GM19240 (cell line): ENCODE data around the genes L3MBTL3 and EPB41L2.

DNA sequence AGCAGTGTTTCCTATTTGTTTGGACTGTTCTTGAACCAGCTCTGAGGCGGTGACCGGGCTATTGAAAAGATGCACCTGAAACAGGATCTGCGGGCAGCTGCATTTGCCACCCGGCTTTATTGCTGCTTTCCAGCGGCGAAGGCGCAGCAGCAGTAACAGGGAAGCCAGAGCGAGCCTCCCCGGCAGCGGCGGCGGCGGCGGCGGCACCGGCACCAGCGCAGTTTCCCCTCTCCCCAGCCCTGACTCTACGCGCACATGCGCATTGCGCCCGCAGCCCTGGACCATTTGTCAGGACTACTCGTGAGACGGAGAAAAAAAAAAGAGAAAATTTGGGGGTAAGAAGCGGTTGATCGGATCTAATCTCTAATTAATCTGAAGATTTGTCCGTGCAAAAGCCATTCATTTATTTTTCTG is at the start of gene L3MBTL3:
Gene L3MBTL3 (plus strand): TSS at position 252 of the 414 bp plus-strand sequence.
- RRBS = 2% methylated on average over 8 of the region's 27 CpGs

- RRBS = no CpG with 5 or more reads among the region's 6 CpGs
Measured at GRCh38 chr6:130054264-130054908, 36.0 kb downstream of the L3MBTL3 start.

- RRBS = no CpG with 5 or more reads among the region's 4 CpGs
Measured at GRCh38 chr6:130183602-130184450, 38.9 kb downstream of the SAMD3 start.

DNA sequence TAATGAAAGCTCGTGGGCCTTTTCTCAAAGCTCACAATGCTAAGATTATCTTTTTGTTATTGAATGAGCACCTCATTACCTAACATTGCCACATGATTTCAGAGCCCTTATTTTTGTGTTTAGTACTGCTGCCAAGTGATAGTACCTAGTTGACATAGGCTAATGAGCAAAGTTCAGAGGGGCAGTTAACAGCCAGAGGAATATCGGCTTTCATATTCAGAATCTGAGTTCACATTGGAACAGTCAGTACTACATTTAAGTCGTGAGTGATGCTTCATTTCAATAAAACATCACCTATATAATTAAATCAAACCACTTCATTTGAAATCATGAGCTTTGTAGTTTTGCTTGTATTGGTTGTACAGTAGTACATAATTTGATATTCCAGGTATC is 11.8 kb upstream of the SMLR1 start:
- RRBS = no CpG with 5 or more reads among the region's 3 CpGs

GRCh38 chr6:130955912-130956637 is 107.0 kb downstream of the EPB41L2 start:
- RRBS = no CpG with 5 or more reads among the region's 8 CpGs

DNA sequence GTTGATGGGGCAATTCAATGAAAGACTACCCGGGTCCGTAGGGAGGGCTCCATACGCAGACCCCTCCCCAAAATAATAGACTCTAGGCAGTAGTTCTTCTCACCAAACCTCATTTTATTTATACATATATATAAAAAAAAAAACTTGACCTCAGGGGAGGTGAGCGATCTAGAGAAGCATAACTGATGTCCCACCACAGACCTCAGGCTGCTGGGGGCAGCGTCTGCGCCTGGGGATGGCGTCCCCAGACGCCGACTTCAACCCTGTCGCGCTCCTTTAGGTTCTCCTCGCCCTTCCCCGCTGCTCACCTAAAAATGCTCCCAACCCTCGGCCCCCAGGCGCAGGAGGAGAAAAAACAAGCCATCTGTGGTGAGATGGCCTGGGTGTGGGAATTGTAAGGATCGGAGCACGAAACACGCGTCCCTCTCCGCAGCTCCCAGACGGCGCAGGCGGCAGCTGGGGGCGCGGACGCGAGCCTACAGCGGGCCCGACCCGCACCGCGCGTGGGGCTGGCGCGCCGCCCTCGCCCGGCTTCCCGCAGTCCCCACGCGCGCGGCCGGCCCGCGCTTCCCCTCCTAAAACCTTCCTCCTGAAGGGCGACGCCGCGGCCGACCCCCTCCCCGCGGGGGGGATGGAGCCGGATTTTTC is 849 bp downstream of the EPB41L2 start:
- RRBS = 2% methylated on average over 8 of the region's 54 CpGs

DNA sequence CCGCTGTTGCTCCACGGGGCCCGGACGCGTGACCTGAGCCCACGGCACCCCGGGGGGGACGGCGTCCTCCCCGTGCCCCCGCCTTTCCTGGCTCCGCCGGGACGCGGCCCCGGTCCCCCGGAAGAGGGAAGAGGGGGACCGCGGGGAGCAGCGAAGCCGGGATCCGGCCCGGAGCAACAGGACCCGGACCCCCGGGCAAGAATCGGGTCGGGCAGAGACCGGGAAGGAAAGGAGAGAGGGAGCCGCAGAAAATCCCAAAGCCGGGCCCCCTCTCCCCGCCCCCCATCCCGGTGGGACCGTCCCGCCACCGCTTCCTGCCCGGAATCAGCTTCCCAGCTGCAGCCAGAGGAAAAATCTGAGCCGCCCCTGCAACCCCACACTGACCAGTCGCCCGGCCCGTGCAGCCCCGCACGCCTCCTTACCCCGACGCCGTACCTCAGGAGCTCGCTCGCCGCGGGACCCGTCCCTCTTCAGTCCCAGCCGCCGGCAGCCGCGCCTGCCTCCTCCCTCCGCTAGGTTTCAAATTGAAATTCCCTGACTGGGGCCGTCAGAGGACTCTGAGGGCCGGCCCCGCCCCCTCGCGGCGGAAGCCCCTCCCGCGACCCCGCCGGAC is at the start of gene EPB41L2:
Gene EPB41L2 (minus strand): TSS at position 526 of the 613 bp plus-strand sequence.
- RRBS = 3% methylated on average over 33 of the region's 65 CpGs

DNA sequence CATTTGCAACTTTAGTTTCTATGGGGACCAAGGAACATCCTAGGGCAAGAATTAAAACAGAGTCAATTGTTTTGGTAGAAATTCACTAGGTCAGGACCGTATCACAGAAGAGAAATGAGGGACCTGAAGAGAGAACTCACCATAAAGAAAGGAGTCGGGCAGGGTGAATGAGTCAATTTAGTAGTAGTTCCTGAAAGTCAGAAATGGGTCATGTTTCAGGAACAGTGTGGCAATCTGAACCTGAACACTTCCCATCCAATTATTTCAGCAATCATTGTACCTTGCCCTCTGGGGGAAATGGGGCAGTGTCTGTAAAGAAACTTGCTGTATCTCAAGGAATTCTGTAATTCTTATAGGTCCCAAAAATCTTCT is 5.4 kb upstream of the AKAP7 start:
- RRBS = no CpG with 5 or more reads among the region's 2 CpGs

- RRBS = no CpG with 5 or more reads among the region's 14 CpGs
Measured at GRCh38 chr6:131295051-131295600, 159.9 kb downstream of the AKAP7 start.

GRCh38 chr6:131576303-131576655 is 3.3 kb downstream of the ARG1 start:
- RRBS = no CpG with 5 or more reads among the region's 1 CpG

- RRBS = no CpG with 5 or more reads among the region's 4 CpGs
Measured at GRCh38 chr6:131580224-131580517, 7.1 kb downstream of the ARG1 start.

GRCh38 chr6:131901853-131902169 is 49.4 kb downstream of the CCN2 start:
- RRBS = no CpG with 5 or more reads among the region's 10 CpGs

DNA sequence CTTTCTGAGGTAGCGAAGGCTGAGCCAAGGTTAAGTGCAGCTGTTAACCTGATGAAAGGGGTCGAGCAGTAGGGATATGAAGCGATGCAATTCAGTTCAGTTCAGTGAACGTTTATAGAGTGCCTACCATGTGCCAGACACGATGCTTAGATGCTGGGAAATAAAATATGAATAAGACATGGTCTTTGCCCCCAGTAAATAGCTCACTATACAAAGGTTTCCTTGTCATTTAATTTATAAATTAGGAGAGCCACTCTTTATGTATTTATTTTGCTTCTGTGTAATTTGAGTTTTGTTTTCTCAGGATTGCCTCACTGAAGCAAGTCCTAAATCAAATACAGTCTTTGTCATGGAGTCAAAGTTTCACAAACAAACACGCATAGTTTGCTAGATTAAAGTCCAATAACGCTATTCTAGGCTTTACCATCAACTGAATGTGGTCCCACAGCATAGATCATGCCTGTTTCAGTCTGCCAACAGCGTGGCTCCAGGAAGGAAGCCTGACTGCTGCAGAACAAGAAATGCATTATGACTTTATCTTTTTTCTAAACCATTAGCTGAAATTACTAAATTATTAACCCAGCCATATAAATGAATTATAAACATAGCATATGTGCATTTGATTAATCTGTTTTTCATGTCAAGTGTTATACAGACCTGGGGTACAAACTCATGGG is 29.7 kb upstream of the CCN2 start:
- RRBS = no CpG with 5 or more reads among the region's 8 CpGs

DNA sequence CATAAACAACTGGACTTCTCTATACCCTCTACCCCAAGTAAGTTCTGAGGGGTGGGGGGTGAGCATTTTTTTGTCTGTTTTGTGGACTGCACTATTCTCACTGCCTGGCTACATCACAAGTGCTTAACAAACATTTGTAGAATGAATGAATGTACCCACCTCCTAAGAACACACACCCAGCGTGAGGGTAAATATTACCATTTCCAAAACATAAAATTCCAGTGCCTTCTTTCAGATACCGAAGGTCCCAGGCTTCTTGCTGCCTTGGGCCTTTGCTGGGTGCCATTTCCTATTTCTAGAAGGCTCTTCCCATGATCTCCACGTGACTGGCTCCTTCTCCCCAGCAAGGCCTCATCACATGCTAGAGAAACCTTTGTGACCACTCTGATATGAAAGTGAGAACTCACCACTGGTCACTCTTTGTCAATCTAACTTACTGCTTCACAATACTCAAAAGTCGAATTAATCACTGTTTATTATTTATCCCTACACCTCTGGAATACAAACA is 1.8 kb downstream of the STX7 start:
- RRBS = no CpG with 5 or more reads among the region's 4 CpGs

GRCh38 chr6:132511832-132512208 is 1.1 kb downstream of the STX7 start:
- RRBS = no CpG with 5 or more reads among the region's 2 CpGs

GRCh38 chr6:132684324-132684609 is 25.3 kb upstream of the TAAR1 start:
- RRBS = no CpG with 5 or more reads among the region's 5 CpGs

DNA sequence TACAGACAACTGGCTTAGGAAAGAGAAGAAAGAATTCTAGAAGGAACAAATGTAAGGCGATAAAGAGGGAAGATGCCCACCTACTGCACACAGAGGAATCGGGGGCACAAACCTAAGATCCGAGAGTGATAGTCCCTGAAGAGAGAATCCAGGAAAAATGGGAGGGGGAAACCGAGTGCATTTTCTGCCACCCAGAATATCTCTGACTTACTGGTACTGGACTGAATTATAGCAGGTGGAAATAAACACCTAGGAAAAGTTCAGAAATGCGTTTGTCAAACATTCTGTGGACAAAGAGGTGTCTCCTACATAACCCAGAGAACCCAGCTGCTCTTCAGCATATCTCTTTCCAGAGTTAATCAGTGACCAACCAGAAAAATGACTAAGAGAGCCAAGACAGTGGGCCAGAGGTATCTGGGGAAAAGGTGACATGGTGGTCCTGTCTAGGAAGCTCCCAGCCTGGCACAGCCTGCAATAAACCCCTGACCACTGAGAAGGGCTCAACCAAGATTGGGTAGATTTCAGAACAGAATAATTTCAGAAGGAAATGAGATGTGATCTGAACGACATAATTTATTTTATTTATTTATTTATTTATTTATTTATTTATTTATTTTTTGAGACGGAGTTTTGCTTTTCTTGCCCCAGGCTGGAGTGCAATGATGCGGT is 5.9 kb upstream of the VNN1 start:
- RRBS = no CpG with 5 or more reads among the region's 8 CpGs

GRCh38 chr6:132730490-132730988 is 16.7 kb upstream of the VNN1 start:
- RRBS = no CpG with 5 or more reads among the region's 4 CpGs